ENCODE results near the gene TBCC.

- PRO-cap, 4 experiments, result no peak in any of the 4 experiments
- RAMPAGE, long total RNA, 4 experiments, result no peak in any of the 4 experiments
These were observed 1.5 kb downstream of the TBCC start for GRCh38 chr6:42744364-42744864.

- PRO-cap, 4 experiments, result peak in 4 of 4 experiments; most common minus-strand start chr6:42746061 (in 2)
- RAMPAGE, long total RNA, 4 experiments, result start-site peak on the minus strand in 4 of 4 experiments, at chr6:42746076-42746105 at its widest, 58 to 662 reads per replicate
These were observed at the start of gene TBCC for GRCh38 chr6:42745587-42746207. TBCC (minus strand) TSS chr6:42746103.

DNA sequence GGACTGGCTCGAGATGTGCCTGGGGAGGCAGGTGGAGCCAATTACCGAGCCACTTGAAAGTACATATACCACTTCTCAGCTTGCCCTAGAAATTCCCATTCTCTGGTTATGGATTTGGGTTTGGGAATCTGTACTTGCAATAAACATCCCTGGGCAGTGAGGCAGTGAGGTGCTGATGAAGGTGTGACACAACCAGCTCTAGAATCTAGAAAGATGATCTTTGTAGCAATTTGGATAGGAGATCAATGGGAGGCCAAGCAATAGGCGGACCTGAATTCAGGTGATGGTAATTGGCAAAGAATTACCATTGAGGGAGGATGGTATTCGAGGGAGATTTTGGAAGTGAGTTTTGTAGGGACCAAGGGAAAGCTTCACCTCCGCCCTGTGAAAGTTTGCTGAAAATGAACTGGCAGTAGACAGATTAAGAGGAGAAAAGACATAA lies 9.3 kb upstream of the BICRAL start:
- PRO-cap, 4 experiments, result no peak in any of the 4 experiments
- RAMPAGE, long total RNA, 4 experiments, result no peak in any of the 4 experiments

- PRO-cap, 4 experiments, result peak in 1 of 4 experiments; most common plus-strand start chr6:42781321 (in 1)
- RAMPAGE, long total RNA, 4 experiments, result no peak in any of the 4 experiments
These were observed 794 bp upstream of the BICRAL start for GRCh38 chr6:42781097-42781419.

DNA sequence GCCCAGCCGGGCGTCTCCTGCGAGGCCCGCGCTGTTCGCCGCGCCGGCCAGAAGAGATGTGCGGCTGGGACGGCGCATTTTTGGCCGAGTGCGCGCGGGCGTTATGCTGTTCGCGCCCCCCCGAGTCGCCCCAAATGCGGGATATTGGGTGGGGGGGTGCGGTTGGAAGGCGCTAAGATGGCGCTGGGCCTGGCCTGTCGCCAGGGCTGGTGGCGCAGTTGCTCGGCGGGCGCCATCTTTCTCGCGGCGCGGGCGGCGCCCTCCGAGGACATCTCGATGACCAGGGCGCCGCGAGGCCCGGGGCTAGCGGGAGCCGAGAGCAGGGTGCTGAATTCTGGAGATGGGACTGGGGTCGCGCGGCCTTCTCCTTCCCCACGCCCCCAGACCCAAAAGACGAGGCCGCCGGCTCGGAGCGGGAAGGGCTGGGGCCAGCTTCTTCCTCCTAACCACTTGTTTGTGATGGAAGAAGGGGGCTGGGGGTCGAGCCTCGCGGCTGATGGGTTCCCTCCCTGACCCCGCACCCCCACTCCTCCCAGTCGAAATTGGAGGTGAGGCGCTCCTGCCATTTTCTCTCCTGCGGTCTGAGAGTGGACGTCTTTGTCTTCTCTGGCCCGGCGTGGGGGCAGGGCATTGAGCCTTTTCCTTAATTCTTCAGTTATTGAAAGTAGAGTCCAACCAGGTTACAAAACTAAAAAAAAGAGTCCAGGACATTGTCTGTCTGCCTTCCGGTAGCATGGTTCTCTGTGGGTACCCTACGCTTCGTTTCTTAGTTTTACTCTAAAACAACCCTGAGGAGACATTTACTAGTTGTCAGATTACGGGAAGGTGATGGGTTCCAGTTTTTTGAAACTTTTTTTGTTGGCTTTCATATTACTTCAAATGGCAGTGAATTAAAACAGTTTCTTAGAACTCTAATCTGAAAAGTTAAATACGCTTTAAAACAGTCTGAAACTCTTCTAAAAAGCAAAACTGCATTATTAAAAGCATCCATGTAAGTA lies 1.7 kb downstream of the BICRAL start:
- PRO-cap, 4 experiments, result peak in 4 of 4 experiments; most common plus-strand start position 244 of the sequence (in 2); most common minus-strand start position 135 of the sequence (in 3)
- RAMPAGE, long total RNA, 4 experiments, result no peak in any of the 4 experiments

DNA sequence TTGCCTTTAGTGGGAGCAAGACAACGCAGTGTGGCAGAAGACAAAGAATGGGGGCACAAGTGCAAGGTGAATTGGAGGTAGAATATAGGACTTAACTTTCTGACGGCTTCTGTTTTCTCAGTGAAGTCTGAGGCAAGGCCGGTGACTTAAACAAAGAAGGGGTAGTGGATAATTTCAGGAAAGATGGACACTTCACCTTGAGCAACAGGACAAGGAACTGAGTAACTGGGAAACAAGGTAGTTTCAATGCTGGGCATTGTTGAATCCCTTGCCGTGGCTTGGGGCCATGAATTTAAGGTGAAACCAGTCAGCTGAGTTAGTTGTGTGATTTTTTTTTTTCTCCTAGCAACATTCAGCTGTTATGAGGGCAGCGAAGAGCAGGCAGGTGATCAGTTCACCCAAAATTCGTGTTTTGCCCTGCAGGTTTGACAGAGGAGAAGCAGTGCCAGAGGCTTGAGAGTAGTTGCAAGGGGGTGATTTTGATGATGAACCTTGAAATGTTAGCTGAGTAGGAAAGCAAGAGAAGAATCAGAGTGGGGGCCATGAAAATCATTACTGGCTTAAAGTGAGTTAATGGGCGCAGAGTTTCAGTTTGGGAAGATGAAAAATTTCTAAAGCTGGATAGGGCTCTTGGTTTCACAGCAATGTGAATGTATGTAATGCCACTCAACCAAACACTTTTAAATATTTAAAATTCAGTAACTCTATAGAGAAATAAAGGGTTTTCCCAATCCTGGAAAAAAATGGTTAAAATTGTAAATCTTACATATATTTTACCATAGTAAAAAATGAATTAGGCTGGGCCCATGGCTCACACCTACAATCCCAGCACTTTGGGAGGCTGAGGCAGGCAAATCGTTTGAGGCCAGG lies 6.9 kb downstream of the BICRAL start:
- PRO-cap, 4 experiments, result no peak in any of the 4 experiments
- RAMPAGE, long total RNA, 4 experiments, result start-site peak on the plus strand in 1 of 4 experiments, centred at position 273 of the sequence, 21 reads per replicate

GRCh38 chr6:42932998-42933912 lies 4.0 kb downstream of the CNPY3 start:
- PRO-cap, 4 experiments, result no peak in any of the 4 experiments
- RAMPAGE, long total RNA, 4 experiments, result no peak in any of the 4 experiments

- PRO-cap, 4 experiments, result no peak in any of the 4 experiments
- RAMPAGE, long total RNA, 4 experiments, result no peak in any of the 4 experiments
These were observed 8.6 kb downstream of the CNPY3 start for GRCh38 chr6:42937631-42938574.

- PRO-cap, 4 experiments, result peak in 3 of 4 experiments; most common minus-strand start chr6:42985248 (in 3)
- RAMPAGE, long total RNA, 4 experiments, result no peak in any of the 4 experiments
These were observed 767 bp downstream of the PPP2R5D start for GRCh38 chr6:42985121-42985552.

- PRO-cap, 4 experiments, result no peak in any of the 4 experiments
- RAMPAGE, long total RNA, 4 experiments, result no peak in any of the 4 experiments
These were observed 512 bp upstream of the RRP36 start for GRCh38 chr6:43020945-43021277.

DNA sequence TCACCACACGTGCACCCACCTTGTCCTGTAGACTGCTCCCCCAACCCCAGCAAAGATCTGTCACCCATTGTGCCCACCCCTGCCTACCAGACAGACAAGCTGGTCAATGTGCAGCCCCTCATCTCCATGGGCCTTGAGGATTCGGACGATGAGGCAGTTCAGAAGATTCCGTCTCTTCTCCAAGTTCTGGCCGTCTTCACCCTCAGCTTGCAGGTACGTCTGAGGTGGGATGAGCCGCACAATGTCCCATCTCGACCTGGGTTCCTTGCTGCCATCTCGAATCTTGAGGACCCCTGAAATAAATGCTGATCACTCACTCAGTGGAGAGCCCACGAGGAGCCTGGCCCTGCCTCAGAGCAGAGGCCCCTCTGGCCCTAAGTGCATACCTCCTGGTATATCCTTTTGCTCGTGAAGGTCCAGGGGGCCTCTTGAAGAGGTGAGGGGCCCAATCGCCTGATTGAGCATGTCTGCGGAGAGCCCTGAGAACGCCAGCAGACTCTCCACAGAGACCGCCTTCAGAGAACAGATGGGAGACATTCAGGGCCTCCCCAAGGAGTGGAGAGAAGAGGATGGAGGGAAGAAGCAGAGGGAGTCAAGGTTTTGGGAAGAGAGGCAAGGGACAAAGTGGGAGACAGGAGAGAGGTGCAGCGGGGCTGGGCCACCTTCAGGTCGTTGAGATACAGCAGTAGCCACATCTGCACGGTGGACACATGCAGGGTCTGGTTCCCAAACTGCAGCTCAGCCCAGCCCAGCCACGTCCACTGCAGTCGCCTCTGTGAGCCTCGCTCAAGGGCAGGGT lies 15.3 kb downstream of the CUL7 start:
- PRO-cap, 4 experiments, result no peak in any of the 4 experiments
- RAMPAGE, long total RNA, 4 experiments, result no peak in any of the 4 experiments

GRCh38 chr6:43060088-43060732 lies 779 bp downstream of the KLC4 start:
- PRO-cap, 4 experiments, result no peak in any of the 4 experiments
- RAMPAGE, long total RNA, 4 experiments, result no peak in any of the 4 experiments

DNA sequence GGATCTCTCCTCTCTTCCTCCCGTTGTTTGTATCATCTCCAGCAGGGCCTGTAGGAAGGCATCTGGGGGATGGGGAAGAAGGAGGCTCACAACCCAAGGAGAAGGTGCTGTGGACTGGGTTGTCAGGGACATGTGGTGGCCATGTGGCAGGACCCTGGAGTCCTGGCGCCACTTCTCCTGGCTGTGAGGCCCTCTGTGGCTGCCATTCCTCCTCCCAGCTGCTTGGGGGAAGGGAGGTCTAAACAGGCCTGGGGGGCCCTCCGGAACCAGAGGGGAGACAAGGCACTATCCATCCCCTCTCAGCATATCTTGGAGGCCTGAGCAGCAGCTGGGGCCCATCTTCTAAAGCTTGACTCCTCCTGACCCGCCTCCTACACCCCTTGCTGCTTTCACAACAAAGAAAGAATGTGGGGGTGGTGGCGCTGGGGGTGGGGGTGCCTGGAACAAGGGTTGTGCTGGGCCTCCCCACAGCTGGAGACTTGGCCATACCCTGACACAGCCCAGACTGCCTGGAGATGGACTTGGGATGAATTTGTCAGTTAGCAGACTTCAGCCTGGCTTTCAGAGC lies 824 bp upstream of the PTK7 start:
- PRO-cap, 4 experiments, result peak in 4 of 4 experiments; most common plus-strand start position 474 of the sequence (in 4)
- RAMPAGE, long total RNA, 4 experiments, result no peak in any of the 4 experiments

- PRO-cap, 4 experiments, result peak in 1 of 4 experiments; most common minus-strand start chr6:43077095 (in 1)
- RAMPAGE, long total RNA, 4 experiments, result no peak in any of the 4 experiments
These were observed 1.1 kb downstream of the PTK7 start for GRCh38 chr6:43076957-43077821.

DNA sequence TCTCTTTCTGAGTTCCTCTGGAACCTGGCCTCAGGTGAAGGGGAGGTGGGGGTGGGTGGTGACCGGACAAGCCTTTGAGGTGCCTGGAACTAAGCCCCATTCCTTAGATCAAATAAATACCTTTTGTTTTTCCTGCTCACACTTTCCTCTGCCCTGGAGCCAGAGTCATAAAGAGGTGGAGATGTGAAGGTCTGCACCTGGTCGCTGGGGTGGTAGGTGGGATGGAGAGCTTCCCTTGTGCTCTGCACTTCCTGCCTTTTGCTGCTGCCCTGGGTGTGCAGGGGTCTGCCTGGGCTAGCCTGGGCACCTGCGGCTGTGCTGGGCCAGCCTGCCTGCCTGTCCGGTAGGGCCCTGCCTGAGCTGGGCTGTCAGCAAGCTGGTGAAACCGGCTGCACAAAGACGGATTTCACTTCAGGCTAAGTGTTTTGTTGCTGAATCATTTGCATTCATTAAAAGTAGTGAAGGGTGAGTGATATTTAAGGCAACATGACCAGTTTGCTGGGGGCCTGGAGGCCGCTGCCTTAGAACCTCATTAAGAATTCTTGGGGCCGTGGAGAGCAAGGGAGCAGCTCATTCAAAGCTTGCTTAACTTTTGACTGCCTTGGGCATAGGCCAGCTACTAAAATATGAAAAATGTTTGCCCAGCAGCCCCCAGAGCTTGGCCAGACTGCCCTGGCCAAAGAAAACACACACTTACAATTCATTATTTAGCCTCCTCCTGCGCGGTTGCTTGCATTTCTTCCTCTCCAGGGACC lies 20.5 kb downstream of the PTK7 start:
- PRO-cap, 4 experiments, result peak in 1 of 4 experiments; most common plus-strand start position 536 of the sequence (in 1); most common minus-strand start position 401 of the sequence (in 1)
- RAMPAGE, long total RNA, 4 experiments, result no peak in any of the 4 experiments

DNA sequence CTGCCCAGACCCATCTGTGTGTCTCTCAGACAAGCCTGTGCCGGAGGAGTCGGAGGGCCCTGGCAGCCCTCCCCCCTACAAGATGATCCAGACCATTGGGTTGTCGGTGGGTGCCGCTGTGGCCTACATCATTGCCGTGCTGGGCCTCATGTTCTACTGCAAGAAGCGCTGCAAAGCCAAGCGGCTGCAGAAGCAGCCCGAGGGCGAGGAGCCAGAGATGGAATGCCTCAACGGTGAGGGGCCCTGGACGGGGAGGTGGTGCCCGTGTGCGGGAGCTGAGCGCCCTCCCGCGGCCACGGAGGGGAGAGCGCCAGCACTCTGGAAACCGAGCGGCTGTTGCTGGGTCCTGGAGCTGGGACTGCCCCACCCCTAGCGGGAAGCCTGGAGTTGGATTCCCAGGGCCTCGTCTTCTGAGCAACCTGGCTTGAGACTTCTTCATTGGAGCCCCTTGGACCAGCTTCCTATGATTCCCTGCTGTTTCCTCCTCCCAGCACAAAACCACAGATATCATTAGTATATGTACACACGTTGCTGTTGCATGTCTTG lies 27.6 kb upstream of the SRF start:
- PRO-cap, 4 experiments, result no peak in any of the 4 experiments
- RAMPAGE, long total RNA, 4 experiments, result no peak in any of the 4 experiments

DNA sequence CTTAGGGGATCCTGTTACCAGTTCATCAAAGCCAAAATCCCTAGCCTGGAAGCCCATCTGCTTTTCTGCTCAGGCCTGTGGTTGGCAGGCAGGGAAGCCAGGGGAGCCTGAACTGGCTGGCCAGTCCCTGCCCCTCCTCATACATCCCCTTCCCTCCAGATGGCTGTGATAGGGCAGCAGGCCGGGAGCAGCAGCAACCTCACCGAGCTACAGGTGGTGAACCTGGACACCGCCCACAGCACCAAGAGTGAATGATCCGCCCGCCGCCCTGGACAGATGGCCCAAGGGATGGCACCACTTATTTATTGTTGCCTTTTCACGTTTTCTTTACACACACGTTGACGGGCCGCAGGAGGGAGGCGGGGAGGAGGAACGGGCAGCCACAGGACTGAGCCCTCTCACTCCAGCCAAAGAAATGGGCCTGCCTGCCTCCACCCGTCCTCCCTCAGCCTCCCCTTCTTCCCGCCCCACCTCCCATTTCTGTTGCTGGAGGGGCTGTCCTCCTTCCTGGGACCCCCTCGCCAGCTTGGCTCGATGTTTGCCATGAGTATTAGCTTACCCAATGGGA lies 3.0 kb upstream of the CUL9 start:
- PRO-cap, 4 experiments, result no peak in any of the 4 experiments
- RAMPAGE, long total RNA, 4 experiments, result no peak in any of the 4 experiments

DNA sequence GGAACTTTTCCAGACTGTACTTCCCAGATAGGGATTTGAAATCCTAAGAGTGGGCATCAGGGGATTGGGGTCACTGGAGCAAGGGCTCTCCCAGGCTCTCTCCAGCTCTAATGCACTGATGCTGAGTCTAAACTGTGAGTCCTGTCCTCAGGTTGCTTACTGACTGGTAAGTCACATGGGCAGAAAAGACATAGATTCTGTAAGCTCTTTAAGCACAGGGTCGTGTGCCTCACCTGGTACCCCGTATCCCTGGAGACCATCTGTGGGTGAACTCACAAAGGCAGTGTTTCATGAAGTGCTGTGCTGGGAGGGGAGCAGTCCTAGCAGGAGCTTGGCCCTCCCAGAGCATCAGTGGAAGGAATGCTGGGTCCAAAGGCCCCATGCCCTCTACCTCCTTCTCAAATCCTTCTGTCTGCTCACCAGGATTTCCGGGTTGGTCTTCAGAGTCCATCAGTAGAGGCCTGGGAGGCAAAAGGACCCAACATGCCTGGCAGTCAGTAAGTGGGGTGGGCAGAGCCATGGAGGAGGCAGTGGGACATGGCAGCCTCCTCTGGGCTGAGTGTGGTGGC lies 5.5 kb downstream of the DNPH1 start:
- PRO-cap, 4 experiments, result no peak in any of the 4 experiments
- RAMPAGE, long total RNA, 4 experiments, result no peak in any of the 4 experiments

- PRO-cap, 4 experiments, result no peak in any of the 4 experiments
- RAMPAGE, long total RNA, 4 experiments, result no peak in any of the 4 experiments
These were observed 3.5 kb downstream of the DNPH1 start for GRCh38 chr6:43225504-43226463.

- PRO-cap, 4 experiments, result no peak in any of the 4 experiments
- RAMPAGE, long total RNA, 4 experiments, result no peak in any of the 4 experiments
These were observed 26.0 kb downstream of the TTBK1 start for GRCh38 chr6:43269168-43269808.

All from spleen (tissue), 7 donors.